Measurements from ENCODE around the gene LSM14B.

- PRO-cap = bidirectional peak, plus-strand start at chr20:62122475, minus-strand start at chr20:62122114
Measured at GRCh38 chr20:62121969-62122800, at the start of gene LSM14B. Gene LSM14B, plus strand, starts transcription at chr20:62122475.

DNA sequence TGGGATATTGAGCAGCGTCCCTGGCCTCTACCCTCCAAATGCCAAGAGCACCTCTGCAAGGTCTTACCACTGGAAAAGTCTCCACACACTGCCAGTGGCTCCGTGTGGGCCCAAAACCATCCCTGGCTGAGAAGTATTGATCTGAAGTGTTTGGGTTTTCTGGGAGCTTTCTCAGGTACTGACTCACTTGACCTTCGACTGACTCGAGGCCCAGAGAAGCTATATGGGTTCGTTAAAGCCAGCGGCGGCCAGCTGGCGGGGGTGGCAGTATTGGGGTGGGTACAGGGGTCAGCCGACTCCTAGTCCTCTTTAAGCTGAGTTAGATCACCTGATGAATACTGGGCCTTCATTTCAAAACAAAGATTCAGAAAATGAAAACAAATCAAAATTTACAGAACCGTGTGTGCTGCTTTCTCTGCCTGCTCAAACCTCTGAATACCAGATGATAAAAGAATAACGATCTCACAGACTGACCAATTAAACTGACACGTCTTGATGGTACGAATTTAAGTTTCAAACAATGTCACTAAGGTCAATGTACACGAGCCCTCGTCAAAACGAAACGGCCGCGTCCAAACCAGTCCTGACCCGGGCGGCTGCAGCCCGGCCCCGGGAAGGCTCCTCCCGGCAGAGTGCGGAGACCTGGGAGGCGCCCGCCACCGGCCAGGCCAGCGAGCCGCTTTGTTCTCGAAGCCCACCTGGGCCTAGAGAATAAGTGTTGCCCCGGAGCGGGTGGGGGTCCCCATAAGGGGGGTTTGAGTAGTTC lies 1.0 kb downstream of the PSMA7 start:
- PRO-cap = unidirectional peak, plus-strand start at position 270 of the sequence; bidirectional peak, plus-strand start at position 580 of the sequence, minus-strand start at position 433 of the sequence

DNA sequence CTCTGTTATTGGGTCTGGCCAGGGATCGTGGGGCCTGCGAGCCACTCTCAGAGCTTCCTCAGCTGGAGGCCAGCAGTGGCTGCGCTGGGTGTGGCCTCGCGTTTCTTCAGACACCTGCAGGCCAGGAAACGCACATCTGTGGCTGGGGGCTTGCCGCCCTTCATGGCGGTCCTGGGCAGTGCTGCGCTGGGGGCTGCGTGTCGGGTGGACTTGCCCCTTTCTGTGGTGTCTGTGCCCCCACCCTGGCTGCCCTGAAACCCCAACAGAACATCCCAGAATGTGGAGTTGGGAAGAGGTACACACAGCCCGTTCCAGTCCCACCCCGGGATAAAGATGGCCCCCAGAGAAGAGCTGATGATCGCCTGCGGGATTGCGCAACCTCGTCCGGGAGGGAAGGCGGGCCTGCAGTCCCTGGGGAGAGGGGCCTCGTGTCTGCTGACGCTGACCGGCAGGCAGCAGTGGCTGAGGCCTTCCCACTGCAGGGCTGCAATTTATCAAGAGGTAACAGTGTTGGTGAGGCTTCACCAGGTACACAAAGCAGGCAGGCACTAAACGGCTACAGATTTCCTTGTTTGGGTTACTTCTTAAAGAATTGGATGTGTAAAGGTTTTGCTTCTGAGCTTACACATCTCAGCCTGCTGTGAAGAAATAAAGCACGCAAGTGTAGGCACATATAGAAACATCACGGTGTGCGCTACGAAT lies 16.8 kb upstream of the MTG2 start:
- PRO-cap = no peak

- PRO-cap = no peak
Measured at GRCh38 chr20:62178338-62179469, 4.1 kb upstream of the MTG2 start.

GRCh38 chr20:62187523-62187908 lies 4.7 kb downstream of the MTG2 start:
- PRO-cap = no peak

DNA sequence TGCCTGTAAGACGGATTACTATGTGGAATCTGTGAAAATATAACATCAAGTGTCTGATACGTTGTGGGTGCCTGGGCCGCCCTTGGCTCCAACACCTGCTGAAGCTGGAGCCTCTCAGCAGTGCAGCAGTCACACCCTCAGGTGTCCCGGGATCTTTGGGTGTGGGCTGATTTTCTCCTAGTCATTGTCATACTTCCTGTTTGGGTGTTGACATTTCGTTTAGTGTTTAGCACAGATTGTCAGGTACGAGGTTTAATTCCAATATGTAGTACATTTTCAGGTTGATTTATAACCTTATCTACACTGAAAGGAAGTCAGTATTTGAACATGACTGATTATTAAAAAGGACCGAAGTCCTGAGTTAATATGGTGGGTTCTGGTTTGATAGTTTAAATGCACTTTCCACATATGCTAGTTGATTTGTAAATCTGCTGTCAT lies 3.4 kb downstream of the OSBPL2 start:
- PRO-cap = bidirectional peak, plus-strand start at position 117 of the sequence, minus-strand start at position 97 of the sequence

- PRO-cap = no peak
Measured at GRCh38 chr20:62304391-62304702, 1.6 kb downstream of the ADRM1 start.

DNA sequence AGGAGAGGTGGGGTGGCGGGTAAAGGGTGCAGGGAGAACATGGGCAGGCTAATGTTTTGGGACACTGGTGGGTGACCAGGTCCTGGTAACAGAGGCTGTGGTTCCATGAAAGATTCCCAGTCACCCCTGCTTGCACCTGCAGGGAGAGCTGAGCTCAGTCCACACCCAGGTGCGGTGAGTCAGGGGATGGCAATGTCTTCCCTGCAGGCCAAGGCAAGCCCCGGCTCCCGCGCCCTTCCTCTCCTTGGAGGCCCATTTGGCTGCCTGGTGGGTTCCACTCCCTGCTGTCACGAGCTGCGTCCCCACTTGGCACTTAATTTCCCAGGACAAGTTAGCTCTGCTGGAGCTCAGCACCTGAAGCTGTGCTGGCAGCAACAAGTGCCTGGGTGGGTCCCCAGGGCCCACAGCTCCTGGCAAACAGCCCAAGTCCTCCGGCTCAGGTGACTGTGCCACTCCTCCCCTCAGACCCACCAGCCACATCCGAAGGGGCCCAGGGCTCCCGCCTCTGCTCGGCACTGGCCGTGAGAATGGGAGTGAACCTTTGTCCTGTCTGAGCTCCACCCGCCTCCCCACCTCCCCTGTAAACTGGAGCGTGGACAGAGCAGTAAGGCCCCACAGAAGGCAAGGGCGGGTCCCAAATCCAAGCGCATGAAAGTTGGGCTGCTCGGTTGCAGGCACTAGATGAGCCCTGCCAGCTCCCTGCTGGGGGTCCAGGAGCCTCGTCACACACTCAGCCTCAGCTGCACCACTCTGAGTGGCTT lies 17.0 kb downstream of the LAMA5 start:
- PRO-cap = no peak

GRCh38 chr20:62350832-62351141 lies 16.3 kb downstream of the LAMA5 start:
- PRO-cap = no peak

GRCh38 chr20:62362258-62362760 lies 4.8 kb downstream of the LAMA5 start:
- PRO-cap = no peak

GRCh38 chr20:62364445-62364846 lies 2.7 kb downstream of the LAMA5 start:
- PRO-cap = bidirectional peak, plus-strand start at chr20:62364679, minus-strand start at chr20:62364509

GRCh38 chr20:62369348-62369991 lies 2.4 kb upstream of the LAMA5 start:
- PRO-cap = no peak

- PRO-cap = no peak
Measured at GRCh38 chr20:62386194-62386510, 751 bp upstream of the RPS21 start.

DNA sequence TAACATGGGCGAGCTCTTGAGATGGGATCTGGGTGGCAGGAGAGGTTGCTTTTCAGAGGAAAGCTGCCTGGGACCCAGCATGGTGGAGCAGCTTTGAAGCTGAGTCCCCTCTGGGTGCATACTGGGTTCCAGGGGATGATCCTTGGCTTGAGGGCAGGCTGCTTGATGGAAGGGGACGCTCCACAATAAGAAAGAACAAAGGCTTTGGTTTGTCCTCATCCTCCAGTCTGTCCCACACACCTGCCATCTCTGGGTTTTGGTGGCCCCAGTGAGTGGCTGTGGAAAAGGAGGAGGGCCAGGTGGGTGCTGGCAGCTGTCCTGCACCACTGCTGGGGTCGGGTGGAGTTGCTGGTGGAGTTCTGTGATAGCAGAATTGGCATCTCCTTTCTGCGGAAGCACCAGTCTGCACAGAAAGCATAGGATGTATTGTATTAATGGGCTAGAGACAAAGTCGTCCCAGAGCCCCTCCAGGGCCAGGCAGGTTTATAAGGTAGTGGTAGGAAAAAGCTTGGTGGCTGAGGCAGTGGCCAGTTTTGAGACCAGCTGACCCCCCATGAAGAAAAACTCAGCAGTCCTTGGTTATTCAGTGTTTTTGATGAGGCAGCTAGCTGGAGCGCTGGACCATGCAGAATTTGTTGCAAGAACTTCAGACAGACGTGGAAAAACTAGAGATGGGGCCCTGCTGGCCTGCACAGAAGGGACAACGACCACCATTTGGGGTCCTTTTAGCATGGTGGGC lies 2.4 kb downstream of the RPS21 start:
- PRO-cap = no peak

DNA sequence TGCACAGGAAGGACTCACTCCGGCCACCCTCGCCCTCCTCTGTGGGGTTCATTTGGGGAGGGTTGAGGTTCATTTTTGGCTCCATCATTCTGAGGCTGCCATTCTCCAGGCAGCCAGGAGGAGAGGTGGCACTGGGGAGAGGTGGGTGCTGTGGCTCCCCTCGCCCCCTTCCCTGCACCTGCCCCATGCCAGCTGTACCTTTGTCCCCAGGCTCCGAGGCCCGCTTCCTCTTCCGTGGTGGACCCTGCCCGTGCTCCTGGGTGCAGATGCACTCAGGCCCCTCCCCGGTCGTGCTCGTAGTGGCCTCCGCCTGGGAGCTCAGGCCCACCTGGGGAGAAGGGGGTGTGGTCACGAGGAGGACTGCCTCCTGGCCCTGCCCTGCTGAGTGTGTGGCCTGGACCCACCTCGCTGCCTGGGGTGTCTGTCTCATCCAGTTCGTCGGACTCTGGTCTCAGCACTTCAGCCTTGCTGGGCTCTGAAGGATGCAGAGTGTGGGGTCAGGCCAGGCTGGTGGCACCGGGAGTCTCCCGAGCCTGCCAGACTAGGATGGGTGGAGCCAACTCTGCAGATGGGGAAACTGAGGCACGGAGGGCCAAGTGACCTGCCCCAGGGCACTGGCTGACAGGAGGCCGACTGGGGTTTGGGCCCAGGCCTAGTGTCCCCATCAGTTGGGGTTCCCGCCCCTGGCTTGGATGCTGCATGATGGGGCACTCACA lies 5.5 kb upstream of the CABLES2 start:
- PRO-cap = bidirectional peak, plus-strand start at position 433 of the sequence, minus-strand start at position 174 of the sequence

- PRO-cap = unidirectional peak, minus-strand start at chr20:62433796
Measured at GRCh38 chr20:62433737-62434133, 6.4 kb upstream of the RBBP8NL start.

- PRO-cap = no peak
Measured at GRCh38 chr20:62474064-62474829, 1.5 kb downstream of the GATA5 start.

DNA sequence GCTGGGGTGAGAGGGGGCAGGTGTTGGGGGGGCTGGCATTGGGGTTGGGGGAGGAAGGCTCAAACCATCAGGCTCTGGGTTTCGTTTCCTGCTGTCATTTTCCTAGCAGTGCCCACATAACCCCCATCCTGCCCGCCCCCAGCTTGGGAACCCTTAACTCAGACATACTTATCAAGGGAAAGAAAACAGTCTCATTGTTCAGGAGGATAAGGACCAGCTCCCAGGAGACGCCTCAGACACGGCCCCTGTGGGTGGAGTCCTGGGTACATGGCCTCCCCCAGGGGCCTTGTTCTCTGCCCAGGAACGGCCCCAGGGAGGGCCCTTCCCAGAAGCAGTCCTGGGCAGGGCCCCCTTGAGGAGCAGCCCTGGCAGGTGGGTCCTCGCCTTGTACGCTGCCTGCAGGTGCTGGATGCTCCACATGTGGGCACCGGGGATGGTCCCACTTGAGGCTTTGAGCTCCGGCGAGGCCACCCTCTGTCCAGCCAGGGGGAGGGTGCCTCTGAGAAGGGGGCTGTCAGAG lies 4.5 kb upstream of the GATA5 start:
- PRO-cap = no peak

GRCh38 chr20:62489693-62489999 lies 13.9 kb upstream of the GATA5 start:
- PRO-cap = unidirectional peak, plus-strand start at chr20:62489859

DNA sequence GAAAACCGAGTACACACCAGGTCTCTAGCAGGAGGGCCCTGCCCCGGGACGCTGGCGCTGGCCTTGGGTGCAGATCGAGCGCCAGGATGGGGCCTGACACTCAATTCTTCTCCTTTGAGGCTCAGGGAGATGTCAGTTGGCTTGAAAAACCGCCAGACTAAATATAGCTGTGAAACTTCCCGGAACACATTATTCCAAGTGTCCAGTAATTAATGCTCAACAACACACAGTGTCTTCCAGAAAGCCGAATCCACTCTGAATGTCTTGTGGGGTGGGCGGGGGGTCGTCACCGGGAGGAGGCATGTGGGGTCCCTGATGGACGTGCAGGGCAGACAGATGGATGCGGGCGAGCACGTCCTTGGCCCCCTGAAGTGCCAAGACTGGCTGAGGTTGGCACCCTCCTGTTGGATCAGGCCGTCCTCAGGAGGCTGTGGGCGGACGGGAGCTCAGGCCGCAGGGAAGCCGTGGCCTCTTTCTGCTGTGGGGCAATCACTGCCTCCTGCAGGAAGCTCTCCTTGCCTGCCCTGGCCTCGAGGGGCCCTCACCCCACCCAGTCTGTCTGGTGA lies 19.3 kb upstream of the GATA5 start:
- PRO-cap = no peak

Measured in rectum (tissue), 1 donor.